BJ (cell line): ENCODE measurements around a stretch of chr20.

DNA sequence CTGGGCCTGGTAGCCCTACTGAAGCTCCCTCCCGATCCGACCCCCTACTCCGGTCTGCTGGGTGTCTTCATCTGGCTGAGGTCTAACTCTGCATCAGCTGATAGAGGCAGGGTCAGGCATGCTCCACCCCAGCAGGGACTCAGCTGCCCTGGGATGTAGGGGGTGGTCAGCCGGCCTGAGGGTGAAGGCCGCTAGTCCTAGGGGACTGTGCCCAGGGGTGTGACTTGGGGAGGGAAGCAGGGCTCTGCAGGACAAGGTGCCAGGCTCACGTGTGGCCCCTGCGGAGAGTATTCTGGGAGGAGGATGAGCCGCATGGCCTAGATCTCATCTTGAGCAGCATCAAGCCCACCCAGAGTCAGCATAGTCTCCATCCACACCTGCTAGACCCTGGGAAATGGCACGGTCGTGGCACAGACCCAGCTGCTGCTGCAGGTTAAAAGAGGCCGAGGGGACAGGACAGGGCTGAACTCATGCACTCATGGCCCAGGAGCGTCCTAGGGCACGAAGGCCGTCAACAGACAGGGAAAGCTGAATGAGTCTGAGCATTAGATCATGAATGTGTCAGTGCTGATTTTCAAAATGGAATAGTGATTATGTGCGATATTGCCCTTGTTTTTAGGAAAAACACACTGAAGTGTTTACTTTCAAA, 1.3 kb downstream of the CST3 start:
- CAGE, long polyA plus RNA = no peak
- RRBS = no CpG with 5 or more reads among the region's 15 CpGs

DNA sequence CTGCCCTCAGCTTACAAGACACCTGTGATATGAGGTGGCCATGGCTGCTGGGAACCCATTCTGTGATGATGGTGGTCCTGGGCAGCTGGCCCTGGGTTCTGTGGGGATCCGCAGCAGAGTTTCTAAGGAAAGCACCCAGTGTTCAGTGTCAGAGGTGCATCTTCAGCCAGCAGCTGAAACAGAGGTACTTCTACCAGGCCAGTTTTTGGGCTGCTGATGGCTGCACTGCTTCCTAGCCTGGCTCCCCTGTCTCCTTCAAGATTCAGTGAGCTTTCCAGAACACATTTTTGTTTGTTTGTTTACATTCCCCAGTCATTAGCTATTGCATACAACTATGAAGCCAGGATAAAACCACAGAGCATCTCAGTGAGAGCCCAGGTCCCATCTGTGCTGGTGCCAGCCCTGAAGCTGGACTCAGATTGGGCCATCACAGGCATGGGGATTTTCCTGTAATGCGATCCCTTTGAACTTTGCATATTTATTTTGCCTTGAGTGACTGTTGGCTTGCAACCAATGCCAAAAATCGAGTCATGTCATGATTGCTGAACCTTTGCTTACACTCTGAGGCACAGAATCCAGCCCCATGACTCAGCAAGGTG, 46.1 kb upstream of the GGTLC1 start:
- CAGE, long polyA plus RNA = no peak
- RRBS = no CpG with 5 or more reads among the region's 3 CpGs

GRCh38 chr20:24103358-24103761, 114.8 kb upstream of the GGTLC1 start:
- CAGE, long polyA plus RNA = no peak
- RRBS = no CpG with 5 or more reads among the region's 2 CpGs

- CAGE, long polyA plus RNA = no peak
- RRBS = no CpG with 5 or more reads among the region's 1 CpG
Observed at GRCh38 chr20:24987326-24987670, 5.3 kb downstream of the APMAP start.

DNA sequence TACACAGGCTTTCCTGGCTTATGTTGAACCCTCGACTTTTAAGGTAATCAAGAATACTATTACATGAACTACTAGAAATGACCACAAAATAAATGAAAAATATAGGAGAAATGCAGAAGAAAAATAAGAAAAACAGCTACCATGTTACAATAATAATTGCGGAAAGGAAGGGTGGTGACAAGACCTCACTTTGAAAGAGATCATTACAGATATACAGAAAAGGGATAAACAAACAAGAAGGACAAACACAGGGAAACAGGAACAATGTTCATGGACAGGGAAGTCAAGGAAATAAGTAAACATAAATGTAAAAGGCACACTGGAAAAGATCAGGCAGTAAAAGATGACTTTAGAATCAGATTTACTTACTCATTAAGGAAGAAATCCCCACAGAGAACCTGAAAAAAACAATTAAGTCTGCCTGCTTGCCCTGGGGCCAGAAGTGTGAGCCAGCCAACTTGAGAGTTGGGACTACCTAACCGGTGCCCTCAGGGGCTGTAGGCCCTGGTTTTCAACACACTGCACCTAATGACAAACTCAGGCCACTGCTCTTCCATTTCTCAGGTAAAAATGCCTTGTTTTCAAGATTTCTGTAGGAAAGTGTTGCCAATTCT, 1.8 kb downstream of the APMAP start:
- CAGE, long polyA plus RNA = no peak
- RRBS = no CpG with 5 or more reads among the region's 3 CpGs

- CAGE, long polyA plus RNA = no peak
- RRBS = no CpG with 5 or more reads among the region's 23 CpGs
Observed at GRCh38 chr20:25012539-25013263, 20.1 kb upstream of the APMAP start.

DNA sequence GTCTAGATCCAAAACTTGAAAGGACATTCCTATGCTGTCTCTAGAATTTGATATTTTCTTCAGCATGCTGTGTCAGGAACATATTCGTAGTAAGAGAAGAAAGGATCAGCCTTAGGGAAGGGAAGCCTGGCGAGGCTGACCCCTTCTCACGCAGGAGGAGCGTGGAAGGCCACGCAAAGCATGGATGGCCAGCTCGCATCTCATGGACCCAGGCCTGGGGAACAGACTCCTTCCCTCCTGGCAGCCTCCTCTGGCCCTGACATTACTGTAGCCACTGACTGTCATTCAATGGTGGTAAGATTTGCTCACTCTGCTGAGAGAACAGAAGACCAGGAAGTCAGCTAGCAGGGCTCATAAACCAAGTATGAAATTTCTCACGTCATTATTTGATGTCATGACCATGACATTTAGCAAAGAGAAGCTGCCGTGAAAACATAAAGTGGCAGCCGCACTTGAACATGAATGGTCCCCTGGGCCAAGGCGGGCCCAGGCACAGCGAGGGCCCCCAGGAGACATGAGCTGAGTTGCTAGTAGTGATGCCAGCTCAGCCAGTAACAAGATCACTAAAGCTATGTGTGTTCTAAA, 20.3 kb downstream of the ACSS1 start:
- CAGE, long polyA plus RNA = no peak
- RRBS = no CpG with 5 or more reads among the region's 11 CpGs

- CAGE, long polyA plus RNA = no peak
- RRBS = no CpG with 5 or more reads among the region's 8 CpGs
Observed at GRCh38 chr20:25042879-25043503, 14.9 kb downstream of the ACSS1 start.

DNA sequence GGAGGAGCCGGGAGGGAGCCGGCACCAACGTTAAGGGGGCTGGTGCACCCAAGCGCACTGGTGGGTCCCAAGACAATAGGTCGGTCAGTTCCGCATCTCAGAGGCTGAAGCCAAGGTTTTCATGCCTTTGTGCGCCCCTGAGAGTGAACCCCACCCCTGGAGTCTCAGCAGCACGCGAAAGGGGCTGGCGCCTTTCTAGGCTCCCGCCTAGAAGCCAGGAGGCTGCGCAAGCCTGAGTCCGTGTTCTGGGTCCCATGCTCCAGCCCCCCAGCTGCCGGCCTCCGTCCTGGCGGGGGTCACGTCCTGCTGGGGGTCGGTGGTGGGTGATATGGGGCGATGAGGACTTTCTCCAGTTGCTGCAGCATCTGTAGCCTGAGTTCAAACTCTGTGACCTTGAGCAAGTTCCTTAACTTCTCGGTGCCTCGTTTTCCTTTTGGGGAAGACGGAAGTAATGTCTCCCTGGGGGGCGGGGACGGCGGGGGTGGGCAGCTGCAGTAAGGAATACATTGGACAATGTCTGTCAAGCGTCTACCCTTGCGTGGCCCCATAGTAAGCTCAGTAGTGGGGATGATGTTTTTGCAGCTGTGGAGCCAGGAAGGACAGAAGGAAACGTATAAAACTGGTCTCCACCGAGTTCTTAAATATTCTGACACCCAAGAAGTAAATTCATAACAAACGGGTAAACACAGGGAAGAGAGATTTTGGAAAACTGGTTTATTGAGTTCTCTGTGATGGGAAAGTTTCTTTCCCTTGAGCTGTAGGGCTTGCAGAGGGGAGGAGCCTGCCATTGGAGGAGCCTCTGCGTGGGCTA, 812 bp upstream of the ACSS1 start:
- CAGE, long polyA plus RNA = no peak
- RRBS = no CpG with 5 or more reads among the region's 31 CpGs

DNA sequence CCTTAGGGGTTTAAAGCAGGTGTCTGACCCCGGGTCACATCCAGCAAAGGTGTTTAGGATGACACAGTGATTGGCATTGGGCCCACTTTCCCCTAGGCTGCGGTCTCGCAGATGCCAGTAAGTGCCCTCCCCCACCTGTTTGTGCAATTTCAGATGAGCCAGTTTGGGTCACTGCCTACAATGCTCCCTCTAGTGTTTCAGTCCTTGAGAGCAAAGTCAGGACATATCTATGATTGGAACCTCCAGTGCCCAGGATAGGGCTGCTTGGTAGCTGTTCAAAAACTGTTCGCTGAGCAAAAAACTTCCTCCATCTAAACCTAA, 5.3 kb downstream of the VSX1 start:
- CAGE, long polyA plus RNA = no peak
- RRBS = no CpG with 5 or more reads among the region's 4 CpGs

DNA sequence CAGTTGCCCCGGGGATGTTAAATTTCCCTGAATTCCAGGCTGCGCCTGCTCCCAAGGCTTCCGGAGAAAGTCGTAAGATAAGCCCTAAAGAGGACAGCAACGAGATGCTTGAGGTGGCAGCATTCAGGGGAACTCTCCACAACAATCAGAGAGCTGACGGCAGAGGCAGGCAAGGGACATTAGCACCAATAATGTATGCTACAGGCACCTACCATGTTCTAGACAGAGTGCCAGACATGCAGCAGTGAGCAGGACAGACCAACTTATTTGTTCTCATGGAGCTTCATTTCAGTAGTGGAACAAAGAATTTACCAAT, 3.5 kb upstream of the ENTPD6 start:
- CAGE, long polyA plus RNA = no peak
- RRBS = 74% methylated on average over 3 of the region's 6 CpGs

GRCh38 chr20:25195066-25195496, 431 bp upstream of the ENTPD6 start:
- CAGE, long polyA plus RNA = no peak
- RRBS = no CpG with 5 or more reads among the region's 17 CpGs

DNA sequence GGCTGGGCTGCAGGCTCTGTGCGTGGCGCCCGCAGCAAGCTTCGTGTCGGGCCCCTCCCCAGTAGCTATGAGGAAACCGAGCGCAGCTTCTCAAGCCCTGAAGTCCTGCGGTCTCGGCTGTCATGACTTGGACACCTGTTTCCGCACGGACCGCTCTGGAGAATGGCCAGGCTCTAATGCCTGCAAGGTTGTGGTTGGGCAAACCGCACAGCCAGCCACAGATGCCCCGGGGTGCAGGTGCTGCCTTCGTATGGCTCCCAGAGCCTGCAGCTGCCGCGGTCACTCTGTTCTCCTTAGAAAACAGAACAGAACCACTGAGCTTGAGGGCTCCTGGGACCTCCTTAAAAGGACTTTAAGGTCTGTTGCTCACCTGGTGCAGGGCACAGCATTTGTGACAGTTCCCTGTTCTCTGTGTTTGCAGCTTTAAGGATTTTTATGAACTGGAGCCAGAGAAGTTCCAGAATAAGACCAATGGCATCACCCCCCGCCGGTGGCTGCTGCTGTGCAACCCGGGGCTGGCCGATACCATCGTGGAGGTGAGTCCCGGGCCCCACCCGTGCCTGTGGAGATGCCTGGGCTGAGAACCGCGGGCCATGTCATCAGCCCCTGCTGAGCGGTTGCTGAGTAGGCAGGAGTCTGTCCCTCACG, 33.9 kb downstream of the PYGB start:
- CAGE, long polyA plus RNA = no peak
- RRBS = no CpG with 5 or more reads among the region's 28 CpGs

- CAGE, long polyA plus RNA = no peak
- RRBS = no CpG with 5 or more reads among the region's 23 CpGs
Observed at GRCh38 chr20:25301512-25302791, 54.1 kb downstream of the PYGB start.

GRCh38 chr20:25306065-25307219, 58.6 kb downstream of the PYGB start:
- CAGE, long polyA plus RNA = no peak
- RRBS = no CpG with 5 or more reads among the region's 12 CpGs

DNA sequence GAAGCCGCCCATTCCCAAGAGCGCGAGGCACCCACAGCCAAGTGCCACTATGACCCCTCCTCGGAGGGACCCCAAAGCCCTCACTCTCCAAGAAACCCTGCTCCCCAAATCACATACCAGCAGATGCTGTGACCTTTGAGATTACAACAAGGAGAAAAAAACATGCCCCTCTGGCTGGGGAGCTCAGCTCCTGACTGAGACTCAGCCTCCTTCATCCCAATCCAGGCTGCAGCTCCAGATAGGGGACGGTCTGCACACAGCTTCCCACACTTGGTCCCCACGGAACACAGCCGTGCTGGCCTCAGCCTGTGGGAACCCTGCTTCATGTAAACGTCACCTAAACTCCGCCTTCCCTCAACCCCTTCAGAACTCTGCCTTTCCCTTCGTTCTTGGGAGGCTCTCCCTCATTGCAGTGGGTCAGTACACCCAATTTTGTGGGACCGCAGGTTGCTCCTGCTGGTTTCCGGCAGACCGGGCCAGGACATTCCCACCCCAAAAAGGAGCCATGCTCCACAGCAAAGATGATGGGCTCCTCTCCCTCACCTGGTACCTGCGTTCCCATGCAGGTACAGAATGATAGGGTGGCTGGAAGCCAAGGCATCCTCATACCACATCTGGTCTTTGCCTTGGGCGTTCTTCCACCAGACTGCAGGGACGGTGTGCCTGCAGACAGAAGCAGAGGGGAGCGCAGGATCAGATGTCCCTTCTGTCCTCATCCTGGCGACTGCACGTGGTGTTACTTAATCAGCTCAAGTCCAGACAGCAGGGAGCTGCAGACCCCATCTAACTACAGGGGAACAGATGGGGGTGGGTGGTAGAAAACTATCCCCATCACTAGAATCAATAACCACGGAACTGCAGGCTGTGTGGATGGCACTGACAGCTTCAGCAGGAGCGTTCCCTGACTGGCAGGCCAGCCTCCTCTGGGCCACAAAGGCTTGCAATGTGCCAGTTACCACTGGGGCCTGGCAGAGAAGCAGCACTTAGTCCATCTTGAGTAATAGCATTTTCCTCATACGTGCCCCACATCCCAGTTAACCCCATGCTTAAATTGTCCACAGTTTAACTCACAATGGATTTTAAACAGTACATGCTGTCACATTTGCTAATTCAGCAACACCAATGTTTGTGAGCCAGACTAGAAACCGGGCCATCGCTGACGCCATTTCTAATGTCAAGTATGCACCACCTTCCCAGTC, 70.6 kb downstream of the ABHD12 start:
- CAGE, long polyA plus RNA = no peak
- RRBS = no CpG with 5 or more reads among the region's 25 CpGs

- CAGE, long polyA plus RNA = no peak
- RRBS = no CpG with 5 or more reads among the region's 5 CpGs
Observed at GRCh38 chr20:25338869-25339600, 51.6 kb downstream of the ABHD12 start.

DNA sequence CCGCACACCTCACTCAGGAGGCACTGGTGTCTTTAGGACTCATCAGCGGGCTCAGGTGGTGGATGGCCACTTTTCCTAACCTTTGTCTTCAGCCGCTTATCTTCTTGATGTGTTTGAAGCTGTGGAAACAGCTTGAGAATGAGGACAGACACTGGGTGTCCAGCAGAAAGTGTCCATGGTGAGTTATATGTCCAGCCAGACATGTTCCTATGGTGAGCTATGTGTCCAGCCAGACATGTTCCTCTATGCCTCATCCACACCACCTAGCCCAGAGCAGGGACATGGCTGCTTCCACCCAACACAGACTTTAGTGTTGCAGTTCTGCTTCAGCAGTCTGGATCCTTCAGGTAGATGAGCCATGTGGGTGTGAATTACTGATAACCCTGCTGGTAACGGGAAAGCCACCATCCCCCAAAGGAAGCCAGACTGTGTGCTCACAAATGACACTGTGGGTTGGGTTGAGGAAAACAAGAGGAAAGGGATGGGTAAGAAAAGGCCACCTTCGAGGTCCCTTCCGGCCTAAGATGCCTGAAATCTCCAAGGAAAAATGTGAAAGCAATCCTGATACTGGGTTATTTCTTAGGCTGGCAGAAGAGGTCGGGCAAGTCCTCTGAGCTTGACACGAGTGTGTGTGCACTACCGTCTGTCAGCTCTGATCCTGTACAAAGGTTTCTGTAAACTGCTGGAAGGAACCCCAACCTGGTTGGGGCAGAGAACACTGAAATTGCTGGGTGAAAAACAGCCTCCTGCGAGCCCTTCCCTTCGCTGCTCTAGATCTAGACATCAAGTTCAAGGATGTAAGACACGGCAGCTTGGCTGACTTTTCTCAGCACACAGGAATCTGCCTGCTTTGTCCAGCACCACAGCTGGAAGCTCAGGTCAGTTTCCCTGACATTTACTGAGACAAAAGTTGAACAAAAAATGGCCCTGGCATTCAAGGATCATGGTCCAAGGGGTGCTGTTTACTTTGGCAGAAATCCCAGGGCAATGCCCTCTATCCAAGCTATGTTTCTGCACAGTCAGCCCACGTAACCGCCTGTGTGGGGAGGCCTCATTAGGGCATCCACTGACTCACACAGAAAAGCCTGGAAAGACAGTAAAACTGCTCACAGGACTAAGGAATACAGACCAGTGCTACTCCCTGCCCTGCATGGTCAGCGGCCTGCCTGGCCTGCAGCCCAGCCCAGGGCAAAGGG, 77.7 kb downstream of the NINL start:
- CAGE, long polyA plus RNA = no peak
- RRBS = no CpG with 5 or more reads among the region's 15 CpGs

DNA sequence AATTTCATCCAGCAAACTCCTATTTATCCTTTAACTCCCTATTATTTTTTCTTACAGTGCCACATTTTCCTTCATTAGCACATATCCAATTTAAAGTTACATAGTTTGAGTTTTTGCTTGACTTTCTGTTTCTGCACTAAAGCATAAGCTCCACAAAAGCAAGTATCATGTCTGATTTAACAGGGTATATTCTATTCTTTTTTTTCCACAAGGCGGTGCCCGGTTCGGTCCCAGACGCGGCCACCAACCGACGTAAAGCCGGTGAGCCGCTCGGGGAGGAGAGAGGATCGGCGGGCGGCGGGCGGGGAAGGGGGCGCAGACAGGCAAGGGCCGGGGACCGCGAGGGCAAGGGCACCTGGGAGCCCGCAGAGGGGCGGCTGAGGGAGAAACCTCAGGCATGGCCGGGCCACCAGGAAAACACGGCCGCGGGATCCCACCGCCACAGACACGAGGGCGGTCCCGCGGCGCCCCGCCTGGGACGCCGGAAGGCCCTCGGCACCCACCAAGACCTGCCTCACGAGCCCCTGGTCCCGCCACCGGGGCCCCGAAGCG, 511.2 kb upstream of the ZNF337 start:
- CAGE, long polyA plus RNA = no peak
- RRBS = 8% methylated on average over 14 of the region's 40 CpGs

DNA sequence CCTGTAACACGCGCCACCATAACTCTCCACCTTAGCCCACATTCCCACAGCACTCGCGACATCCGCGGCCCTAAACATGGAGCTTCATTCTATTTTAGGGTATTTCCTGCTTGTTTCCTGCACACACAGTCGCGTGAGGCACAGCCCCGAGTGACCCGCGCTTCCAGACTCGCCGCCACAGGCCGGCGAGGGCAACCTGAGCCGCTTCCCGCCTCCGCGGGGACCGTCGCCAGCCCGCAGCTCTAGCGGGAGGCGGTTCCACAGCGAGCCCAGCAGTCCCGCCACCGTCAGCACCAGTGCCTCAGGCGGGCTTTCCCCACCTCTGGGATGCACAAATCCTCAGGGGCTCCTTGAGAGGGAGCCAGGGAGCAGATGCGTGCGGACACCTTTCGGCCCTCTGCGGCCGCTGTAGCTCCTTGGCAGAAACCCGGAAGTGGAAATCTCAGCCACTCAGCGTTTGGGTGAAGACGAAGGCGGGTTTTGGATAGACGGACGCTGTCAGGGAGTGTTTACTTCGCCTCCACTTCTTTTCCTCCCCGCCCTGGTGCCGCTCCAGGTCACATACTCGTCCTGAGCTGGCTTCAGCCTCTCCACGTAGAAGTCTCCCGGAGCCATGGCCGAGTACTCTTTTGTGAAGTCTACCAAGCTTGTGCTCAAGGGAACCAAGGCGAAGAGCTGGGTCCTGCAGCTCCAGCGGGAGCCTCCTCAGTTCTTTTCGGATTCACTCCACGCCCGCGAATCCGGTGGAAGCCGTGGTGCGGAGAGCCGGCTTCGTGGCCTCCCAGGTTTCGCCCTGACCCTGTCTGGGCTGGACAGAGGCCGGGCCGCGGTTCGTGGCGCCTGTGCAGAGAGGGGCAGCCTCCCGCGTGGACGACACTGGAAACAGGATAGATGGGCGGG, 2177.4 kb upstream of the DEFB115 start:
- CAGE, long polyA plus RNA = no peak
- RRBS = no CpG with 5 or more reads among the region's 67 CpGs